ENCODE measurements around a stretch of chr1.

- RRBS = no CpG with 5 or more reads among the region's 3 CpGs
Measured at GRCh38 chr1:66373673-66374196, 160.2 kb upstream of the SGIP1 start.

- RRBS = no CpG with 5 or more reads among the region's 1 CpG
Measured at GRCh38 chr1:66948700-66949076, 23.9 kb downstream of the MIER1 start.

- RRBS = no CpG with 5 or more reads among the region's 1 CpG
Measured at GRCh38 chr1:67137566-67137846, 2.7 kb upstream of the C1orf141 start.

DNA sequence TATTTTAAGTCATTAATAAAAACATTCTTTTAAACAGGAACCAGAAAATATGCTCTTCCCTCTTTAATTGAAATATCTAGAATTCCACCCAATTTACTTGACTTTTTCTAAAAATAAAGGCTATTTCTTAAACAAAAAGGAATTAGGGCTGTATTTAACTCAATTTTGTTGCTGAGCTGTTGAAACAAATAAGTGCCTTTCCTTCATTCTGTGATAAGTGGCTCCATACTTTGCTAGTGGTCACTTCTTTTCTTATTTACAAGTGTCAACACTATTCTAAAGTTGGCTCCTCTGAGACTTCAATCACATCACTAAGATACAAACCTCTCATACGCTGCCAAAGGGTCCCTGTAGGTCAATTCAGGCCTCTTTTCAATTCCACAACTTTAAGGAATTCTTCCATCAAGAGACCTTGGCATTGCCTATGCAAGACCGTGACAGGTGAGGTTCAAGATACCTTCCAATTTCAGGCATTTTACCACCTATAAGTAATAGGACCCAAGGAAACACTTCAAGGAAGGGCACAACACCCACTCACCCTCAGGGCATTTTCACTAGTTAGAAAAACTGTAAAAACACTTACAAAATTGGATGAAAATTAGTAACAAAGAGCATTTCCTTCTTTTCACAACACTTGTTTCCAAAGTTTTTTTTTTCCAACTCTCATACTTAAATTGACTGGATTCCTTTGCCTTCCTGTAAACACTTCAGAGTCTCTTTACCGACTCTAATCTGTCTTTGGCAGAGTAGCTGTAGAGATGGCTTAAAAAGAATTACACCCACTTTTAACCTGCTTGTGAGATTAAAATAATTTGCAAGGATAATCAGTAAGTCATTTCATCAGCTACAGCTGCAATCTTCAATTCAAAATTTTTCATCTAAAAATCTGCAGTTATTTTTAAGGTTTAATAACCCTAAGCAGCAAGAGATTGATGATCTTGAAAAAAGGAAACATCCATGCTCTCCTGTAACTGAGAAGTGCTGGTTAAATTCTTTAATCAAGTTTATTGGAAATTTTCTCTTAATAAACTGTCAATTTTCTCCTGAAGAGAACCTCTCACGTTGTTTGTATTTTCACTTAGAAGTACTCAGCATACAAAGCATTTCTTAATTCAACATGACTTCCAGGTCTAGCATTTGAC is 24.5 kb downstream of the SERBP1 start:
- RRBS = no CpG with 5 or more reads among the region's 4 CpGs

GRCh38 chr1:67429472-67429947 is 692 bp downstream of the SERBP1 start:
- RRBS = 2% methylated on average over 16 of the region's 40 CpGs

DNA sequence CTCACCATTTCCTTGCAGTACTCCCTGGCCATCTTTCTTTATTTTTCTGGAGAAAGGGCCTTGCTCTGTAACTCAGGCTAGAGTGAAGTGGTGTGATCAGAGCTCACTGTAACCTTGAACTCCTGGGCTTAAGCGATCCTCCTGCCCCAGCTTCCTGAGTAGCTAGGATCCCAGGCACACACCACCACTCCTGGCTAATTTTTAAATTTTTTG is 94.8 kb upstream of the SERBP1 start:
- RRBS = no CpG with 5 or more reads among the region's 1 CpG

GRCh38 chr1:67564024-67564712 is 120.8 kb upstream of the GADD45A start:
- RRBS = no CpG with 5 or more reads among the region's 10 CpGs

GRCh38 chr1:67686201-67687295 is 1.5 kb downstream of the GADD45A start:
- RRBS = 2% methylated on average over 18 of the region's 52 CpGs

DNA sequence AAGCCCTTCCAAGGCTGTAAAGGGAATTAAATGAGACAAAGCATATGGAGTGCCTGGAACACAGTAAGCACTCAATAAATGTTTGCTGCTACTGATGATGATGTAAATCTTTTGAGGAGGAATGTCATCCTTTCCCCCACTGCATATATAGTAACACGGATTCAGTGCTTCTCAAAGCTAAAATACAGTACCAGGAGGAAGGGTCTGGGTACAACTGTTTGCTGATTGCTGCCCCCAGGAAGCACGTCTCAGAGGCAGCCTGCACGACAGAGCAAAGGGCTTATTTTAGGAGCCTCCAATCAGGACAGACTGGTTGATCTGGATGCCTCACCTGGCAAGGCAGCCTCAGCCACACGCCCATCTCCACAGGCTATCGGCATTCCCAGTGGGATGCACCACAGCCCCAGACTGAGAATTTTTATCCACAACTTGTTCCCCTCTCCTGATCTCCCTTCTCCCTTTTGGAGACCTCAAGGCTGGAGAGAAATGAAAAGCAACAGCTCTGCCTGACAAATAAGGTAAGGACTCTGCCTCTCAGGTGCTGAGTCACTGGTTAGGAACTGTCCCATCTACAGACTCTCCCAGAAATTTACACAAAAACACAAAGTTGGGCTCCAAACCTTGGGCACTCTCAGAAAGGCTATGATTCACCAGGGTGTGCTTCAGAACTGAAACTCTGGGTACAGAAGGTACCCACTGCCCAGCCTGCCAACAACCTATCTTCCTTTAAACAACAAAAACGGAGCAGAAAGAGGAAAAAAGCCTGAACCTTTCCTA is 64.5 kb downstream of the GADD45A start:
- RRBS = no CpG with 5 or more reads among the region's 6 CpGs

GRCh38 chr1:67816256-67817155 is 16.8 kb downstream of the GNG12 start:
- RRBS = no CpG with 5 or more reads among the region's 12 CpGs

- RRBS = 4% methylated on average over 3 of the region's 21 CpGs
Measured at GRCh38 chr1:68231376-68231665, 1.0 kb downstream of the WLS start.

DNA sequence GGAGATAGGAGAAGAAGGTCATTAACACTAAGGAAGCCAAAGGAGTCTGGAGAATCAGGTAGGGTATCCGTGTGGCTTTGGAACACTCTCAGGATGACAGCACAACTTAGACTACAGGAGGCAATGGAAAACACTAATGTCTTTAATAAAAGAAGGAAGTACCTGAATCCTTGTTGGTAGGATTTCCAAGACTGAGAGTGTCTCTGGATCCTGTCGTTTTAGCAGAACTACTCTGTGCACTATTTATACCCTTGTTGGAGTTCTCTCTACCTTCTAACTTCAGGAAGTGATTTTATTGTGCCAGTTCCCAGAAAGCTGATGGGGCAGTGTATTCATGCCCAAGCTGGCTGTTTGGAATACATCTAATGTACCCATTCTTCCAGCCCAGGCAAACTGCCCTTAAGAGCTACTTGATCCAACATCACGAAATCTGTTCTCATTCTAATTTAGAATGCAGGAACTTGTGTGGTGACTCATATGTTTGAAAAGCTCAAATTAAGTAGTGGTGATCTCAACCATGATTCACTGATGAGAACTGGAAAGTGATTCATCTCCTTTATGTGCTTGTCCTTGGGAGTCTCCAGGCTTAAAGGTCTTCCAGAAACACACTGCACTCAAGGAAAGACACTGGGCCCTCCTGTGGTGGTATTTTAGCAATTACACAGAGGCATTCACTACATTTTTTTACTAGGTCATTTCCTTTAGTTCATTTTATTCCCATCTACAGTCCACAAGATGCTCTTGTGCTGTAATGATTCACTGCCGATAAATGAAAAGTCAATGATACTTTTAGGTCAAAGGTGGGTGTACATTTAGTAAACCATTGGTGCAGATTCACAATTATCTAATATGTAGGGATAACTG is 65.5 kb downstream of the RPE65 start:
- RRBS = no CpG with 5 or more reads among the region's 4 CpGs

DNA sequence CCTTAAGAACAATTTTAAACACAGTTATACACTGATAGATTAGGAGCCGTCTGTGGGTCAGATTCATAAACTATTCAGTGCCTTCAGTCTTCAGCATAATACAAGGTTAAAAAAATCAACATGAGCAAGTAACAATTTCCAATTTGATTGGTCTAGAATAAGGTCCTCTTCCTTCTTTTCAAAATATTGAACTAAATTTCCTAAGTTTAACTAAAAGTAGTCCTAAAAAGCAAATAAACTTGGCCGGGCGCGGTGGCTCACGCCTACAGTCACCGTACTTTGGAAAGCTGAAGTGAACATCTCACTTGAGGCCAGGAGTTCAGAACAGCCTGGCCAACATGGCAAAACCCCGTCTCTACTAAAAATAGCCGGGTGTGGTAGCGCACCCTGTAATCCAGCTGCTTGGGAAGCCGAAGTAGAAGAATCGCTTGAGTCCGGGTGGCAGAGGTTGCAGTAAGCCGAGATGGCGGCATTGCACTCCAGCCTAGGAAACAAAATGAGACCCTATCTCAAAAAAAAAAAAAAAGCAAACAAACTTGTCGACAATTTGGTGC is 15.7 kb downstream of the ANKRD13C start:
- RRBS = 93% methylated on average over 2 of the region's 15 CpGs

- RRBS = no CpG with 5 or more reads among the region's 3 CpGs
Measured at GRCh38 chr1:70947099-70947676, 100.4 kb downstream of the PTGER3 start.

DNA sequence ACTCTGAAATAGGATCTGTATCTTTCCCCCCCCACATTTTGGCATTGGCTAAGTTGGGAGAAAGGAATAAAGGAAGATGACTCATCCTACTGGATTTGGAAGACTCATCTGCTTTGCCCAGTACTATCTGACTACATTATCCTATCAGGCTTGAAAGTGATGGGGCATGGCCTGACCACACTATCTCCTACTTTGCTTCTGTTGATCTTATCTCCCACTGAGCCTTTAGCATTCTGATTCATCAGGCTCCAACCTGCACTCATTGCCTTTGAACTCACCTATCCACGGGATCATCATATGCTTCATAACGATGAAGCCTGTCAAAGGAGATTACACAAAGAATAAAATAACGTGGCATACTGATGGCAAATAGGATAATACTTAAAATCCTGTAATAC is 2.7 kb downstream of the CRYZ start:
- RRBS = no CpG with 5 or more reads among the region's 3 CpGs

DNA sequence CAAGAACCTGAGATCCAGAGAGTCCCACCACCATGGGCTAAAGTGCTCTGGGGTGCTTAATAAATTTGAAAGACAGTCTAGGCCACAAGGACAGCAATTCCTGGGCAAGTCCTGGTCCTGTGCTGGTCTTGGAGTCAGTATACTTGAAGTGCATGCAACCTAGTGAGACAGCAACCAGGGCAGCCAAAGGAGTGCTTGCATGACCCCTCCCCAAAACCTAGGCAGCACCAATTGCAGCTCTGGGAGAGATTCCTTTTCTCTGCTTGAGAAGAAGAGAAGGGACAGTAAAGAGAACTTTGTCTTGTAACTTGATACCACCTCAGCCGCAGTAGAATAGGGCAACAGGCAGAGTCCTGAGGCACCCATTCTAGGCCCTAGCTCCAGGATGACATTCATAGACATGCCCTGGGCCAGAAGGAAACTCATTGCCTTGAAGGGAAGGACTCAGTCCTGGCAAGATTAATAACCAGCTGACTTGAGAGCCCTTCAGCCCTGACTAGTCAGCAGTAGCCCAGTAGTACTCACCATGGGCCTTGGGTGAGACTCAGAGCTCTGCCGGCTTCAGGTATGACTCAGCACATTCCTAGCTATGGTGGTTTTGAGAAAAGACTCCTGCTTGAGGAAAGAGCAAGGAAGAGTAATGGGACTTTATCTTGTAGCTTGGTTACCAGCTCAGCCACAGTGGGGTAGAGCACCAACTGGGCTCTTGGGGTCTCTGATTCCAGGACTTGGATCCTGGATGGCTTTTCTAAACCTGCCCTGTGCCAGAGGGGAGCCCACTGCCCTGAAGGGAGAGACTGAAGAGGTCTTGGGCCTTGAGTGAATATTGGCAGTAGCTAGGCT is 51.8 kb upstream of the ACADM start:
- RRBS = no CpG with 5 or more reads among the region's 2 CpGs

GRCh38 chr1:76115728-76116274 is 41.3 kb downstream of the ST6GALNAC3 start:
- RRBS = no CpG with 5 or more reads among the region's 1 CpG

- RRBS = no CpG with 5 or more reads among the region's 13 CpGs
Measured at GRCh38 chr1:76153976-76154518, 79.5 kb downstream of the ST6GALNAC3 start.

- RRBS = no CpG with 5 or more reads among the region's 8 CpGs
Measured at GRCh38 chr1:76154519-76154874, 80.0 kb downstream of the ST6GALNAC3 start.